Tibial artery (tissue), 1 donor: ENCODE measurements around a stretch of chr1.

- PRO-cap, result no peak
These were observed 7.3 kb downstream of the YTHDF2 start for GRCh38 chr1:28744041-28744398.

GRCh38 chr1:29124237-29125103 lies 767 bp upstream of the TMEM200B start:
- PRO-cap, result bidirectional peak, plus-strand start at chr1:29124714, minus-strand start at chr1:29124635; bidirectional peak, plus-strand start at chr1:29124945, minus-strand start at chr1:29124877

- PRO-cap, result no peak
These were observed 731 bp downstream of the SRSF4 start for GRCh38 chr1:29180974-29181364.

- PRO-cap, result no peak
These were observed 4.1 kb downstream of the PTPRU start for GRCh38 chr1:29240340-29240998.

DNA sequence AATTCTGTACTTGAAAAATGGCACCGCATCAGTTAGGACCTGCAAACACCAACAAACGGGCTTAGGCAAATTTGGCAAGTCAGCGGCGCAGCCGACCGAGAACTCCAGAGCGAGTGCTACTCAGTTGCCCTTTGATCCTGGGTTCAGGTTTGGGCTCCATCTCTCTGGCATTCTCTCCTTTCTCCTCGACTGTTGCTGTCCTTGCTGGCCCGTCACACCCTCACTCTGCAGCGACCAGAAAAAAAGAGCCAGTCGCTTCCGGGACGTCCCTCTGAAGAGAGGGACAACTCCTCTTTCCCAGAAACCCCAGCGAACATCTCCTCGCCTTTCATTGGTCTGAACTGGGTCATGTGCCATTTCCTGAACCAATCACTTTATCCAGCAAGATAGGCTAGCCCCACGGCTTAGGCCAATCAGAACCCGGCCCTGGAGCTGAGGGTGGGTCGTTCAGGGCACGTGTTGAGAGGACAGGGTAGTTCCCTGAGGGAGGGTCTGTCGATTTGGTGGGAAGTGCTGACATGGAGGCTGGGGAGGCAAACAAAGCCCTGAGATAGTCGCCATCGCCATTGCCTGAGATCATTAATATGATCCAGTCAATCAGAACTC lies 113.6 kb downstream of the PTPRU start:
- PRO-cap, result no peak

DNA sequence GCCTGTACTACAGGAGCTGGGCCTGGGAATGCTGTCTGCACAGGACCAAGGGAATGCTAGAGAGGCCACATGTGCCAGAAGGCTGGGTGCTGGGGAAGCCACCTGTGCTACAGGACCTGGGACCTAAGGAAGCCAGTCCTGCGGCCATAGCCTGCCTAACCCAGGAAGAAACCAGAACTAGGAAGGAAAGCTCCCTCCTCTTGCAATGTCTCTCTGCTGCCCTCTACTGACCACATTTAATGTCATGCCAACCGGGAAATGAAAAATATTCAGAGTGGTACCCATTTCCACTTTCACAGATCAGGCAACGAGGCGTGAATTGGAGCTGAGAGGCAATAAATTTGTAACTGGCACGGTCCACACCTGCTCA lies 343.1 kb downstream of the MATN1 start:
- PRO-cap, result no peak

DNA sequence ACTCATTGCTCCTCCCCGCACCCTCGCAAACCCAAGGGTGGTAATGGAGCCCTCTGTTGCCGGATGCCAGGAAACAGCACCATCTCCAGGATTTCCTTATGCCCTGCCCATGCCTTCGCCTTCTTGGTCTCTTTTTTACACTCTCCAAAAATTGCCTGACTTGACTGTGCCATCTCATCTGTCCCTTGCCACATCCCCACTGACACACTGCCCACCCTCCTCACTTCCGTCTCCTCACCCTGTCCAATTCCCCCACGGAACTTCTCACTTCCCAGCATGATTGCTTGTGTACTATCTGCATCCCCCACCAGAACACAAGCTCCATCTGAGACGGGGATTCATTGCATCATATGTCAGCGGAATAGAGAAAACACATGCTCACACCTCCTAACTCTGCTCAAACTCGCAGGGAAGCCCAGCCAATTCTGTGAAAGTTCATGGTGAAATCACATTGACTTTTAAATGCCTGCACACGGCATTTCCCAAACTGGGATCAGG lies 201.2 kb downstream of the MATN1 start:
- PRO-cap, result no peak

GRCh38 chr1:30527322-30528248 lies 195.8 kb downstream of the MATN1 start:
- PRO-cap, result no peak

GRCh38 chr1:30729073-30729362 lies 5.6 kb upstream of the MATN1 start:
- PRO-cap, result no peak

DNA sequence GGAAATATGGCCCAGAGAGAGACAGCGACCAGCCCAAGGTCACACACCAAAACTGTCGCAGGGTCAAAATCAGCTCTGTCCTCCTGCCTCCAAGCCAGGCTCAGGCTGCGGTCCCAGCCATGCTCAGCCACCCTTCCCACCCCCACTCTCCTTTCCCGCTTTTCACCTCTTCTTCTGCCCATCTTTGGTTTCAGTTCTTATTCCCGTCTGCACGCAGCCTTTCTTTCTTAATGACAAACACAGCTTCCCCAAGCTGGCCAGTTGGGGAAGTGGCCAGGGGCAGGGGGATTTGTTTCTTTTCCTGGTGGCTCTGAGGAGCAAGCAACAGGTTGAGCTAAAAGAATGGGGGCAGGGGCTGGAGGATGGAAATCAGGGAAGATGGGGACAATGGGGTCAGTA lies 10.2 kb downstream of the LAPTM5 start:
- PRO-cap, result no peak

DNA sequence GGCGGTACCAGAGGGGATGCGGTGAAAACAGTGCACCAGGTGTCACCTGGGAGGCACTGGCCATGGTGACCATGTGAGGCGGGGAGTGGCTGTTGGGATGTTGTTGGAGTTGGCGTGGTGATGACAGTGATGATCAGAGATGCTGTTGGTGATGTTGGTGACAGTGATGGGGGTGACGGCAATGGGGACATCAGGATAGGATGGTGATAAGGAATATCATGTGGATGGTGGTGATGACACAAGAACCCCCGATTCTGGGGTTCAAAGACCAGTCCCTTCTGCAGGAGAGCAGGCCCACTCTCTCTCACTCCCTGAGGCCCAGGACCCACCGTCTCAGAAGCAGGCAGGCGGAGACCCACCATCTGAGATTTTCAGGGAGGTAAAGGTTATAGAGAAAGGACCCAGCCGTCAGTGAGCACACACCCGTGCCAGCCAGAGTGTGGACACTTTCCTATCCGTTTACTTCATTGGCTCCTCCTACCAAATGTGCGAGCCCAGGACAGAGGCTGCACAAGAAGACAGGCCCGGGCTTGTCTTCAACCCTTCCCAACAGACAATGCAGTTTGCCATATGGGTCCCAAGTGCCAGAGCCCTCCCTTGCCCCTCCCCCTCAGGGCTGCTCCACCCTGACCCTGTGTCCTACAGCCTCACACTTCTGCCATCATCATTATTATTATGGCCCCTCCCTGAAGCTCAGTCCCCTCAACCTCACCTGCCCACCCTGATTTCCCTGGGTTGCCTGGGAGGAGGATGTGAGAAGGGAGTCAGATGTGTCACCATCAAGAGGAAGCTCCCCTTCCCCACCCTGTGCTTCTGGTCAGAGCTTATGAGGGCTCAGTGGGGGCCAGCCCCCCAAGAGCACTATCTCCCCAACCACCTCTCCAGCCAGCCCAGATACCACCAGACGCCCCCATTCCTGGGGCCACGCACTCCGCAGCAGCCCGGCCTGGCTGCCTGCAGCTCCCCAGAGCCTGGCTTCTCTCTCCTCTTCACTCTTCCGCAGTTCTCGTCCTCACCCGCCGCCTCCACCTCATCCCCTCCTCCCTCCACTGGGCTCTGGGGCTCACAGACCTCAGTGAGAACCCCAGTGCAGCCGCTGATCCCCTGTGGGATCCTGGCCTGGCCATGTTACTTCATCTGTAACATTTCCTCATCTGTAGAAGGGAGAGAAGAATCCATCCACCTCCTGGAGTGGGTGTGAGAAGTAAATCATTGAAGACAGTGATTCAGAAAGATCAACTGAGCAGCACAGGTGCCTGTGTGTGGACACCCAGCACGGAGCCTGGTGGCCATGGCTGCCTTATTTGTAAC lies 9.4 kb downstream of the LAPTM5 start:
- PRO-cap, result no peak

GRCh38 chr1:30782301-30782625 lies 24.7 kb upstream of the LAPTM5 start:
- PRO-cap, result no peak

DNA sequence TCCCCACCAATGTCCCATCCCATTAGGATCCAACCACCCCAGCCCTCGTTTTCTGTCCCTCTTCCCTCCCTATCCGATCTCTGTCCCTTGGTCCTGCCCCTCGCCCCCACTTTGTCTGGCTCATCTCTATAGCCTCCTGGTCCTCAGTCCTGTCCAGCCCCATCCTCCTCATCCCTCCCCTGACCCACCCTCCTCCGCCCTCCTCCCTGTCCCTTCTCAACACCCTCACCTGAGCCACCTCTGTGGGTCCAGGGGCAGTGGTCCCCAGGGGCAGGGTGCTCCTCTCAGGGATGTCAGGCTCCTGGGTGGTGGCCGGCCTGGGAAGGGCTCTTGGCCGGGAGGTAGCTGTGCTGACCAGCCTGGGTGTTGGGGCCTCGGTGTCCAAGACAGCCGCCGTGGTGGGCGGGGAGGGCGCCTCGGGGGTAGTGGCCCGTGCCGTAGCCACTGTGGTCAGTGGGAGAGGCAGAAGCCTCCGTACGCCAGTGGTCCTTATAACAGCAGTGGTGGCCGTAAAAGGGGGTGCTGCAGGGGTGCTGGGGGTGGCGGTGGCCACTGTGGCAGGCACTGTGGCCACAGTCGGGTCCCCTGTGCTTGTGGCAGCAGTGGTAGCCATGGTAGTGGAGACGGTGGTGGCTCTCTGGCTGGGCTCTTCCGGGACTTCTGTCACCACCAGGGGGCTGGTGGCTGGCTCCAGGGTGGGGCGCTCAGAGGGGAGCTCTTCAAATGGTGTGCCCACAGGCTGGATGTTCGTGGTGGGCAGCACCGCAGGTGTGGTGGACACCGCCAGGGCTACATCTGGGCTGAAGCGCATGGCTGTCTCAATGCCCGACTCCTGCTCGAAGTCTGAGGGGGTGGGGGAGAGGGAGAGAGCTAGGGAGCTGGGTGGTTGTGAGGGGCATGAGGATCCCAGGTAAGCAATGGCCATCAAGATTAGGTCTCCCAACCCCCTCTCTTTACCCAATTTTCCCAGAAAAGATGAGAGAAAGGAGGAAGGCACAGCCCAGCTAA lies 31.9 kb downstream of the SDC3 start:
- PRO-cap, result no peak

DNA sequence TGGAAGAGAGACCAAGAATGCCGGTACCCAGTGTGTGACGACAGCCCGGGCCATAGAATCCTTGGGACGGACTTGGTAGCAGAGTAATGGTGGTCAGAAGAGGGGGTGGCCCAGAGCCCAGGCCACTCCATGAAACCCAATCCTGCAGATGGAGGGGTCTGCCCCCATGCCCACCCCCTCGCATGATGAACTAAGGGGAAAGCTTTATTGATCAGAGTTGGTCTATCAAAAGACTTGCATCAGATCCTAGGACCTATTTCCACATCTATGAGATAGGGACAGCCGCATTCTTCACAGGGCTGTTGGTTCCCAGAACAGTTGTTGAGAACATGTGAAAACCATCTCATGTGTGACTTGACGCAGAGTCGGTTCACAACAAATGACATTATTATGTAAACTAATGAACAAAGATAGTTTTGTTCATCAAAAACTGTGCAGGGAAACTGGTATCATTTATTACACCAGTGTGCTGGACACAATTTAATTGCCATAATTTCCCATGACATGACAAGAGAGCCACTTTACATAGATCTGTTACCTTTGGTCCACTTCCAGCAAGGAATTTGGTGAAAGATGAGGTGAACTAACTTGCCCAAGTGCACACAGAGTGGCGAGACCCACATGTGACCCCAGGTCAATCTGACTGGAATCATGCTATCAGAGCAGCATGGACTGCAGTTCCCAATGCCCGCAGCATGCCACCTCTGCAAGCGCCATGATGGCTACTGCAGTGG lies 21.6 kb upstream of the SDC3 start:
- PRO-cap, result no peak

- PRO-cap, result no peak
These were observed 39.4 kb downstream of the PUM1 start for GRCh38 chr1:31026049-31026678.

- PRO-cap, result no peak
These were observed 8.9 kb downstream of the FABP3 start for GRCh38 chr1:31363871-31364440.

DNA sequence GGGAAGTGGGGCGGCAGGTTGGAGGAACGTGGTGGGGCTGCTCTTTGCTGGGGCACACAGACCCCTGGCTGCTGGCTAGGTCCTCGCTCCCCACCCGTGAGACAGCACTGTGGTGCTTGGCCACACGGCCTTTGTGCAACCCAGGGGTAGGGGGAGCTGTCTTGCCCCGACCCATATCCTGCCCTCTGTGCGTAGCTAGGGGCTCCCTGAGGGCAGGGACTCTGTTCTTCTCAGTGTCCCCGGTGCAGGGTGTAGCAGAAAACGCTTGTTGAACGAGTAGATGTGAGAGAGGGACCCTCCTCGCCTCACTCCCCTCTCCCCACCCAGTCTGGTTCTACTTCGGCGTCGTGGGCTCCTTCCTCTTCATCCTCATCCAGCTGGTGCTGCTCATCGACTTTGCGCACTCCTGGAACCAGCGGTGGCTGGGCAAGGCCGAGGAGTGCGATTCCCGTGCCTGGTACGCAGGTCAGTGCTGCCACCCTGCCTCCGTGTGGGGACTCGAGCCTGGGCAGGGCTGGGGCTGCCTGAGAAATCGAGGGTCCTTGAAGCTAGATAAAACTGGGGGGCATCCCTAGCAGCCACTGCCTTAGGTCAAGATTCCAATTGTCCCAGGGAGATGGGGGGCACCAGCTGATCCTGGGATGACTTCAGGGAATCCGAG lies 12.6 kb downstream of the SERINC2 start:
- PRO-cap, result no peak

DNA sequence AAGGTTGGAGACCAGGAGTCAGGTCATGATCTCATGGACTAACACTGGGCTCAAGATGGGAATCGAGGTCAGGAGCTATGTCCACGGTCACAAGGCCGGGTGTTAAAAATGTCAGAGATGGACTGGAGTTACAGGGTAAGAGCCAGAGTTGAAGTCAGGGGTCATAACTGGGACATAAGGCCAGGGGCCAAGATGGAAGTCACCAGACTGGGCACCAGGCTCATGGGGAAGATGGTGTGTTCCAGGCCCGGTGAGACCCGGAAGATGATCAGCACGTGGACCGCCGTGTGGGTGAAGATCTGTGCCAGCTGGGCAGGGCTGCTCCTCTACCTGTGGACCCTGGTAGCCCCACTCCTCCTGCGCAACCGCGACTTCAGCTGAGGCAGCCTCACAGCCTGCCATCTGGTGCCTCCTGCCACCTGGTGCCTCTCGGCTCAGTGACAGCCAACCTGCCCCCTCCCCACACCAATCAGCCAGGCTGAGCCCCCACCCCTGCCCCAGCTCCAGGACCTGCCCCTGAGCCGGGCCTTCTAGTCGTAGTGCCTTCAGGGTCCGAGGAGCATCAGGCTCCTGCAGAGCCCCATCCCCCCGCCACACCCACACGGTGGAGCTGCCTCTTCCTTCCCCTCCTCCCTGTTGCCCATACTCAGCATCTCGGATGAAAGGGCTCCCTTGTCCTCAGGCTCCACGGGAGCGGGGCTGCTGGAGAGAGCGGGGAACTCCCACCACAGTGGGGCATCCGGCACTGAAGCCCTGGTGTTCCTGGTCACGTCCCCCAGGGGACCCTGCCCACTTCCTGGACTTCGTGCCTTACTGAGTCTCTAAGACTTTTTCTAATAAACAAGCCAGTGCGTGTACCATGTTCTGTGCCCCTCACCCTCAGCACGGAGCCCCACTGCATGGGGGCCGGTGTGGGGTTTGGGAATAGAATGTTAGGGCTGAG lies 21.1 kb downstream of the SERINC2 start:
- PRO-cap, result no peak

- PRO-cap, result no peak
These were observed 21.8 kb downstream of the SERINC2 start for GRCh38 chr1:31434762-31435246.

DNA sequence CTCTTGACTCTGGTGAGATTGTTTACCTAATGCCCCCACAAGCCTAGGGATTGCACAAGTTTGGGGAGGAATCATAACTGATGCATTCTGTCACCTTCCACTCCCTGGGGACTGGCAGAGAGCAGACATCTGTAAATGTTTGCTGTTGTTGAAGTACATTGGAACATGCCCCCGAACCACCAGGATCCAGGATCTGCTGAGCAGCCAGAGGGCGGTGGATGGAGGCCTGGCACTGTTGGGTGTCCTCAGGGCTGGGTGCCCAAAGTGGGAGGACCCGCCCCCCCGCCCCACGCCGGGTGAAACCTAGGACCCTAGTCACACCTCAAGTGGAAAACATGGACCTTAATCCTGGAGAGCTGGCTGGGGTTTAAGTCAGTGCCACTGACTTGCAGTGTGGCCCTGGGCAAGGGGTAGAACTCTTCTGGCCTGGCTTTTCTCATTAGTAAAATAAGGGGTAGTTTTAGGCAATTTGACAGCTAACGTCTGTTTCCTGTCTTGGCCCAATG lies 32.2 kb downstream of the SERINC2 start:
- PRO-cap, result no peak